H4 (cell line): Measurements from ENCODE around the genes BOLA2, KCTD13 and ZNF689.

- RAMPAGE, long total RNA: no peak
Observed at GRCh38 chr16:29202482-29203074, 203.9 kb downstream of the NPIPB11 start.

DNA sequence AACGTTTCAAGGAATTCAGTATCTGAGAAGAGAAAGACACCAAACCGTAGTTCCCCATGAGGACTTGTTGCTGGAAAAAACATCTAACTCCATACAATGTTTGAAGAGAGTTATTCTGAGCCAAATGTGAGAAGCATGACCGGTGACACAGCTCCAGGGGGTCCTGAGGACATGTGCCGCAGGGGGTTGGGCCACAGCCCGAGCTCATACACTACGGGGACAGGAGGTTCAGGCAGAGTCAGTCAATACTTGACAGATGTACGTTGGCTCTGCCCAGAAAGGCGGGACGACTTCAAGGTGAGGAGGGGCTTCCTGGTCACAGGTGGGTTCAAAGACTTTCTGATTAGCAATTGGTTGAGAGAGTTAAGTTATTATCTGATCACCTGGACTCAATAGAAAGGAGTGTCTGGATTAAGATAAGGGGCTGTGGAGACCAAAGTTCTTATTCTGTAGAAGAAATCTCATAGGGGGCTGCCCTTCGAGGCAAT is 143.8 kb downstream of the NPIPB11 start:
- RAMPAGE, long total RNA: no peak

- RAMPAGE, long total RNA: no peak
Observed at GRCh38 chr16:29292750-29293476, 113.6 kb downstream of the NPIPB11 start.

GRCh38 chr16:29453767-29454490 is at the start of gene BOLA2:
TSS of gene BOLA2 (minus strand) at chr16:29454351.
- RAMPAGE, long total RNA: start-site peak on the minus strand at chr16:29454226-29454238, 23 reads; start-site peak on the minus strand at chr16:29454310-29454324, 43 reads

DNA sequence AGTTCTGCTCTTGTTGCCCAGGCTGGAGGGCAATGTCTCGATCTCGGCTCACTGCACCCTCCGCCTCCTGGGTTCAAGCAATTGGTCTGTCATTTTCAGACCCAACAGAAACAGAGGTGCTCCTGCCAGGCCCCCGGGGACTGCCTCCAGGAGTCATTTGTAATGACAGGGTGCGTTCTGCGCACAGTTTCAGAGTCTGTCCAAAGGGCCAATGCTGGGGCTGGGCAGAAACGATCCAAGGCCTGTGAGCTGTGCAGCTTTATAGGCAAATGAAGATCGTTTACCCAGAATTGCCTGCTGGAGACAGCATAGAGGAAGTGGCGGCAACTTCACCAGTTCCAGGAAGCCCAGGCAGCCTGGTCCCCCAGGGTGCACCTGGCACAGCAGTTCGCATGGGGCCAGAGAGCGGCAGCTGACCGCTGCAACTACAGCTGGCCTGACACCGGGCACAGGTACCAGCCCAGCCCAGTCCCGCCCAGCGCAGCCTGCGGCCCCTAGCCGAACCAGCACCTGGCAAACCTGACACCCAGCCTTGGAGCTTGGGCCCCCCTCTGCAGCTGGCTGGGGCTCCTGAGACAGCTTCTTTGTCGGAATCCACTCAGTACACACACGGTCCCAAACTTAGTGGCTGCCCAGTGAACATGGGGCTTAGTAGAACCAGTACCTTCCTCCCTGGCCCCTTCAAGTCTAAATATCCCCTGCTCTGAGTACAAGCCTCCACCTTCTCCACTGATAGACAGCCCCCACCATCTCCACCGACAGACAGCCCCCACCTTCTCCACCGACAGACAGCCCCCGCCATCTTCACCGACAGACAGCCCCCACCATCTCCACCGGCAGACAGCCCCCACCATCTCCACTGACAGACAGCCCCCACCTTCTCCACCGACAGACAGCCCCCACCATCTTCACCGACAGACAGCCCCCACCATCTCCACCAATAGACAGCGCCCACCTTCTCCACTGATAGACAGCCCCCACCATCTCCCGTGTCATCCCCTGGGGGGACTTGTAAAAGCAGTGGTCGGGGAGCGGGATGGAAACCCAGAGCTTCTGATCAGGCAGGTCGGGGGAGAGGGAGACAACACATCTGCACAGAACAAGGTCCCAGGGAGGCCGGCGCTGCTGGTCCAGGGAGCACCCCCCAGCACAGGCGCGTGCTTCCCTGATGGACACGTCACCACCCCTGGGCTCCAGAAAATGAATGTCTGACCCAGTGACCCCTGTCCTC is 62.7 kb upstream of the SPN start:
- RAMPAGE, long total RNA: no peak

GRCh38 chr16:29614398-29615296 is 48.4 kb upstream of the SPN start:
- RAMPAGE, long total RNA: no peak

GRCh38 chr16:29641022-29641414 is 22.0 kb upstream of the SPN start:
- RAMPAGE, long total RNA: no peak

DNA sequence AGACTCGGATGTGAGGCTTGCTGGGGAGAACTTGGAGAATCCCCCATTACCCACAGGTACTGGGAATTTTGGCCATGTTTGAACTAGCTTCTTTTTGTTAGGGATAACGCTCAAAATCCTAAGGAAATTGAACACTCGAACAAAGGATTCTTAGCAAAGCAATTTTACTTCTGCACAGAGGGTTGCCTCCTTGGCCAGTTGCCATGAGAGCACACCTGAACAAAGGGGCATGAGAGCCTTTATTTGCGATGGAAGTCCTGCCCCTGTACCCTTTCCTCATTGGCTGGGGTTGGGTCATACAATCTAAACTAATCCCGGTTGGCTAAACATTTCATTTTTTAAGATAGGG is 30.6 kb downstream of the QPRT start:
- RAMPAGE, long total RNA: no peak

GRCh38 chr16:29779277-29779791 is 1.3 kb downstream of the ZG16 start:
- RAMPAGE, long total RNA: no peak

DNA sequence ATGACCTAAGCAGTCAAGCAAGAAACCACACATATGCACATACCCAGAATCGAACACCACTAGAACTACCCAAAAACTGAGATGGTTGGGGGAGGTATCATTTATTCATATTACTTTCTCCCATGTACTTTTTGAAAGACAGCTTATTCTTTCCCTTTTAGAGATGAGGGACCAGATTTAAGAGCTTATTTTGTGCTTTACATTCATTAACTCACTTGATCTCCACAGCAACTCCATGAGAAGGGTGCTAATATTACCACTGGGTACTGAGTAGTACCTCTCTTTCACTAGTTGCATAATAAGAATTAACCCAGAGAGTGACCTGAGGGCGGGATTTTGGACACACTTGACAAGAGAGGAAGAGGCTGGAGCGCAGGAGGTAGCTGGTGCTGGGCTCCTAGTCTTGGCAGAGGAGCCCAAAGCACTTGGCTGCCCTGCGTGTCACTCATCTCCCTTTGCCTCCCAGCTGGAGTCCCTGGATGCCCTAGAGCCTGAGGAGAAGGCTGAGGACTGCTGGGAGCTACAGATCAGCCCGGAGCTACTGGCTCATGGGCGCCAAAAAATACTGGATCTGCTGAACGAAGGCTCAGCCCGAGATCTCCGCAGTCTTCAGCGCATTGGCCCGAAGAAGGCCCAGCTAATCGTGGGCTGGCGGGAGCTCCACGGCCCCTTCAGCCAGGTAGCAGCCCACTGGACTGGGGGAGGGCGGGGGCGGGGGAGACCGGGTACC is 1.8 kb upstream of the MAZ start:
- RAMPAGE, long total RNA: no peak

DNA sequence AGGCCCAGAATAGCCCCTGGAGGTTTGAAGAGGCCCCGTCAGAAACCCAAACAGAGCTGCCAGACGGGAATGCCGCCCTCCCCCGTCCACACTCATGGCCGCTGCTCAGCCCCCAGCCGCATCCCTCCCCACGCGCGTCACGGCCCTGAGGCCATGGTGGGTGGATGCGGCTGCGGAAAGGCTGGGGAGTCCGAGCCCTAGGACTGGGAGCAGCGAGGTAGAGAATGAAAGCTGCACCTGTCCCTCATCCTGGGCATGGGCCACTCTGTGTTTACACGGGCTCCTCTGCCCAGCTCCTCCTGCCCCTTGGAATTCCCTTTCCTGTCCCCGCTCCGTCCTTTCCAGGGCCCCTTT is 616 bp upstream of the PRRT2 start:
- RAMPAGE, long total RNA: no peak

- RAMPAGE, long total RNA: no peak
Observed at GRCh38 chr16:29821749-29822159, 1.5 kb downstream of the MVP start.

- RAMPAGE, long total RNA: no peak
Observed at GRCh38 chr16:29925598-29926392, at the start of gene KCTD13. TSS of gene KCTD13 (minus strand) at chr16:29926226.

DNA sequence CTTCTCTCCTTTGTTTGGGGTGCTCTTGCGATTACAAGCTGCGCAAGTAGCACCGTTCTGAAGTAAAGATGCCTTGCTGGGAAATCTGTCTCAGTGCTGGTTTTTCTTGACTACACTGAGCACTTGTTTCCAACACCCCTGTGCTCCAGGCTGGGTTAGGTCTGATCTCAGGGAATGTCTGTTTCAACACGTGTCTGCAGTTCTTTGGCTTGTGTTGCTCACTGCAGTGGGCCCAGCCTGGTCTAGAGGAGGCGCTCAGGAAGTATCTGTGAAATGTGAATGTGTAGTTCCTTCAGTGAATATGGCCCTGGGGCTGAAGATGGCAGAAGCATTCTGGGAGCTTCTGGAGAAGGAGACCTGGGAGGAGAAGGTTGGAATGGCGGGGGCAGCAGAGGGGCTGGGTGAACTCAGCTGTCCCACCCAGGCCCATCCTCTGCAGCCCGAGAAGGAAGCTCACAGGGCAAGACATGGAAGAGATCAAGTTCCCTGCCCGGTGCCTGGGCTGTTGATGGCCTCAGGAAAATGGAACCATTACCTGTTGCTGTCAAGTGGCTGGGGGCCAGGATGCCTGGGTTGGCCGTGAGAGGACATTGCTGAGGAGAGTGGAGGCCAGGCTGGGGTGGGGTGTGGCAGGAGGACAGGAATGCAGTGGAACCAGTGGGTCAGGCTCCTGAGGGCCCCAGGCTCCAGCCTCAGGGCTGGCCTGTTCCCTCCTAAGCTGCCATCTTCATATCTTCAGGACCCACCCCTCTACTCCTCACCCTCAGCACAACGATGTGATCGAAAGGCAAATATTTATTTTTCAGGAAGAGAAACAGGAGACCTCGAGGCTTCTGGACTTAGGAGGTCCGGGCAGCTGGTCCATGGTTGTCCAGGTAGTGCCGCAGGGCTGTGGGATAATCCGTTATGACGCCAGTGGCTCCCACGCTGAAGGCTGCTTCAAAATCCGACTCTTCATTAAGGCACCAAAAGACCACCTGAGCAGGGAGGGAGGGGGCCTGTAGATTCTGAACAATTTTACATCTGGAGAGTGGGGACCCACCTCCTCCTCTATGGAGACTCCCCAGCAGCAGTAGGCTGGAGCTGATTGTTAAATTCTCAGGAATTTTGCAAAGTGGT is 8.4 kb upstream of the YPEL3 start:
- RAMPAGE, long total RNA: no peak

DNA sequence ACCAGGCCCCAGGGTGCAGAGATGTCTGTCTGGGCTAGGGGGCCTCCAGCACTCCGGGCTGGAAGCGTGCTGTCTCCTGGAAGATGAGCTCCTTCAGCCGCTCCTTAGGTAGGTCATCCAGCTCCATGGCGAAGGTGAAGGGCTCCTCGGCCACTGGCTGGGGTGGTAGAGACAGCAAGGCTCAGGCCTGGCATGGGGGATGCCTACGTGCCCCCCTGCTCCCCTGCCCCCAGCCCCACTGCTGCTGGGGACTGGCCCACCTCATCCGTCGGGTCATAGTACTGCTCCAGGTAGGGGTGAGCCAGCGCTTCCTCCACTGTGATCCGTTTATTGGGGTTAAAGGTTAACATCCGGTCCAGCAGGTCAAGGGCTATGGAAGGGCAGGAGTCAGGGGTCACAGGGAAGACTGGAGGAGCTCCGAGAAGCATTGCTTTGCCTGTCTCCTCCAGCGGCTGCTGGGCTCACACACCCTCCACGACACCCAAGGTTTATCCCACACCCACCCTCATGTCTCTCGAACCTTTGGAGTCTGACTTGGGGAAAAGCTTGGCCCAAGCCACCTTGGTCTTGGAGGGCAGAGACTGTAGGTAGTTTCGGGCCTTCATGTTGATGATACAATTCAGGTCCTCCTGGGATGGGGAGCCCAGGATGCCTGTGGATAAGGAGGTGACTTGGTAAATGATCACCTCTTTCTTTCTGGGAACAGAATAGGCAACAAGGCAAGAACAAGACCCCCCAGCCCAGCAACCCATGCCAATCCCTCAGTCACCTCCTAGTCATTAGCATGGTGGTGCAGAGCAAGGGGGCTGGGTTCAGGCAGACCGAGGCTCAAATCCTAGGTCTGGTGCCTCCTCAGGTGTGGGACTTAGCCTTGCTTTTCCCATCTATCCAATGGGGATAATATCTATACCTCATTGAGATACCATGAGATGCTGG is 3.6 kb upstream of the GDPD3 start:
- RAMPAGE, long total RNA: no peak

GRCh38 chr16:30276191-30276561 is 27.9 kb upstream of the NPIPB13 start:
- RAMPAGE, long total RNA: no peak

- RAMPAGE, long total RNA: no peak
Observed at GRCh38 chr16:30329688-30329938, 25.5 kb downstream of the CD2BP2 start.

DNA sequence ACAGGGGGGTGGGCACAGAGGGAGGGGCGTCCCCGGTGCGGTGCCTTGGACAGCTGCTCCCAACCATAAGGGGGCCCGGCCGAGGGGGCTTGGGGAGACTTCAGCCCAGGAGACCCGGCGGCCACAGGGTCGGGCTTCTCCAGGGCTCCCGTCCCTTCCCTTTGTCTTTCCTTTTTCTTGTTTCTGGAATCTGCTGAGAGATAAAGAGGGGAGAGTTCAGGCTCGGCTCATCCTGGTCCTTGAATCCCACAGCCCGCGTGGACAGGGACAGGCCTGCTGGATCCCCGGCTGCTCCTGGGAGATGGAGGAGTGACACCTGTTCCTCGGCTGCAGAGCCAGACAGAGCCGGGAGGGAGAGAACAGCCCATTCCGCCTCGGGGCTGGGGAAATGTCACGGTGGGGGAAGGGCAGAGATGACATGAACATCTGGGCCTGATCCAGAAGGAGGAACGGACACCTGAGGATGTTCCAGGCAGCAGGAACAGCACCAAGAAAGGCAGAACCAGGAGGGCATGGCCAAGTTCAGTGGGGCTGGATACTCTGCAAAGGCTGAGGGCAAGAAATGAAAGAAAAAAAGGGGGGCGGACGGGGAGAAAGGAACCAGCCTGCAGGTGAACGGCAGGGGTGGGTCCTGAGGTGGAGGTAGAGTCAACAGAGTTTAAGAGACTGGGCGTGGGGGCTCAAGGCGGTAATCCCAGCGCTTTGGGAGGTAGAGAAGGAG is 2.1 kb downstream of the ZNF764 start:
- RAMPAGE, long total RNA: no peak

DNA sequence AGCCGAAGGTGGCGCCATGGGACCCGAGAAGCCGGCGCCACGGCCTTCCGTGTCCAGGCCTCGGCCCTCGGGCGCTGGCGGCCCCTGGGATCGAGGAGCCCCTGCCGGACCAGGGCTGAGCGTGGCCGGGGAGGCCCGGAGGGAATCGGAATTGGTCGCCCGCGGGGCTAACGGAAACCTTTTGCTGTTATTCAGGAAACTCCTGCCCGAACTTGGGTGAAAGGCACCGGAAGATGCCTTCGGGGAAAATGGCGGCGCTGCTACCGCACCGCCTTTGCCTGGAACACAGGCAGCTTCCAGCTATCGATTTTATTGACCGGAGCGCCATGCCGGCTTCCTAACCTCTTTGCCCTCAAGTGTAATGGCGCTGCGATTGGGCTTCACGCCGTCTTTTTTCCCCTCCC is at the start of gene ZNF689:
Gene ZNF689, minus strand, starts transcription at position 366 of the 404 bp plus-strand sequence.
- RAMPAGE, long total RNA: no peak

DNA sequence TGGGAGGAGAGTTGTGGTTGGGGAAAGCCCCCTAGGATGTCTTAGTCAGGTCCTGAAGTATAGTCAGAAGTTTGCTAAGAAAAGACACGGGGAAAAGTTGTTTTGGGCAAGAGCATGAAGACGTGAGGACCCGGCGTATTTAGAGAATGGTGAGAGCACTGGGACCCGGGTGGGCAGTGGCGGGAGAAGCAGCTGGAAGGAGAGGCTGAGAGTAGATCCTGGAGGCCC is 2.6 kb downstream of the FBRS start:
- RAMPAGE, long total RNA: no peak